Metastatic Breast Carcinoma in the Ovary (tissue), 3 donors: Measurements from ENCODE around the gene MILR1.

DNA sequence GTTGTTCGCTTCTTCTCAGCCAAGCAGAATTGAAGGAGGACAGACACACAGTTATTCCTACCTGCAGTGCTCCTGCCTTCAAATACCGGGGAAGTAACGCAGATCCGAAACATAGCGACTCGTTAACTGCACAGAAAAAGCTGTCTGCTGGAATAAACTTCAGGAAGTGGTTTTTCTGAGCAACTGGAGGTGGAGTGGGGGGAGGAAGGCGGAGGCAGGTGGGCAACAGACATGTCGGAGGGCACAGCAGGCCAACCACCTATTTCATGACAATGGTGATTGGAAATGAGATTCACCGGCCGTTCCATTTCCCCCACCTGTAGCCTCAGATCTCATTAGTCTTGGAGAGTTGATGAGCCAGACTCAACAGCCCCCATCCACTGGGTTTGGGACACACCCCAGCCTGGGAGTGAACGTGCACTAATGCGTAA lies 7.6 kb upstream of the PECAM1 start:
- PRO-cap, 3 experiments = no peak in any of the 3 experiments

DNA sequence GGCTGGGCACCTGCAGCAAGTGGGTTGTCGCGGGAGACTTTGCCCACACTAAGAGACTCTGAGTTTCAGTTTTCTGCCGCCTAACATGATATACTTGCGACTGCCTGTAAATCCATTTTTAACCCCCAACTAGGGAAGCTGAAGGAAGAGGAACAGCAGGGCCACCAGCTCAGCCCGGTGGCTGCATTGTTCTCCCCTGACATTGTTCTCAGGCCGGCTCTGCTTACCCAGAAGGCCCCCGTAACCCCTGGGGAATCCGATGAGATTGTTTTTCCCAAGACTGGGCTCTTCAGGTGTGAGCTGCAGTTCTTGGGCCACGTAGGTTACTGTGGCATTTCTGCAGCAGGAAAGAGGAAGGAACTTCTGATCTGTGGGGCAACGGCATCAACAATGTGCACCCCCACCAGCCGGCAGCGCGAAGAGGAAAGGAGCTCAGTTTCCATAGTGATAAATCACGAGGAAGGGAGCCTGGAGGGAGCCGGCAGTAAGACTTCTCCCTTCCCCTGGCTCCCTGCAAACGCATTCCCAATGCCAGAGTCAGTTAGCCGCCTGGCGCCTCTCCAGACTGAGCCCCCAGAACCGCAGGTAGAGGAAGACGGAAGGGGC lies 21.3 kb upstream of the PECAM1 start:
- PRO-cap, 3 experiments = no peak in any of the 3 experiments

- PRO-cap, 3 experiments = peak in 2 of 3 experiments; most common plus-strand start chr17:64449115 (in 1)
Observed at GRCh38 chr17:64448624-64449456, at the start of gene MILR1. MILR1 (plus strand) TSS chr17:64449115.

GRCh38 chr17:64497991-64498685 lies 1.3 kb upstream of the POLG2 start:
- PRO-cap, 3 experiments = no peak in any of the 3 experiments

GRCh38 chr17:64507118-64507257 lies 211 bp downstream of the CEP95 start:
- PRO-cap, 3 experiments = no peak in any of the 3 experiments

GRCh38 chr17:64534300-64535164 lies 27.8 kb downstream of the CEP95 start:
- PRO-cap, 3 experiments = no peak in any of the 3 experiments

GRCh38 chr17:64708884-64709475 lies 46.9 kb upstream of the SMURF2 start:
- PRO-cap, 3 experiments = no peak in any of the 3 experiments

GRCh38 chr17:64739356-64740194 lies 77.5 kb upstream of the SMURF2 start:
- PRO-cap, 3 experiments = no peak in any of the 3 experiments

DNA sequence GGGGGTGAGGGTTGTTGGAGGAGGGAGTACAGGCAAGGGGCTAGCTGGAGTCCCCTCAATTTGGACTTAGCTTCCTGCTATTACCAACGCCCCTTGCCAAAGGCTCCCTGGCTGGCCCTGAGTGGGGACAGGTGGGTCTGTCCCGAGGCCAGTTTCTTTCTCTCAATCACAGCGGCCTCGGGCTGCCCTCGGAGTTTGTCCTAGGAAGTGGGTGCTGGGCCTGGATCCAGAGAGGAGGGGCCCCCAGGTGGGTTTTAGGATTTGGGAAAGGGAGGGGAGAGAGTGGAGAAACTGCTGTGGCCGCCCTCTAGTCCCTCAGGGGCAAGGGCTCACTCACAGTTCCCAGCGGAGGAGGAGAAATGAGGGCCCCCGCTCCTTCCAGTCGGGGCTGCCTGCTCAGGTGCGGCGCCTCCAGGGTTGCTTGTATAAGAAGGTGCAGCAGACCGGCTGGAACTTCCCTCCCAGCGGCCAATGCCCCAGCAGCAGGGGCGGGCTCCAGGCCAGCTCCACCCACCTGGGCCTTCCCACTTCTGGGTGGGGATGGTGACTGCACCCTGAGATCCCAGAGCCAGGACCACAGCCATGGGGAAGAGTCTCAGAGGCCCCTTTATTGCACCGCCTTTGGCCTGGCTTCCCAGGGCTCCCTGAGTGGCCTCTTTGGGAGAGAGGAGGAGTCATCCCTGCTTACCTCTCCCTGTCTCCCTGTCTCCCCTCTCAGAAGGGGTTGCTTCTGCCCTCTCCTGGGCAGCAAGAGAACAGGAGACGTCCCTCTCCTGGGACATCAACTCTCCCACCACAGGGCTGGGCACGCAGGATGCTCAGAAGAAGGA lies 111.9 kb upstream of the SMURF2 start:
- PRO-cap, 3 experiments = peak in 3 of 3 experiments; most common plus-strand start position 557 of the sequence (in 1); most common minus-strand start position 427 of the sequence (in 2)

GRCh38 chr17:64897237-64897683 lies 22.0 kb downstream of the LRRC37A3 start:
- PRO-cap, 3 experiments = no peak in any of the 3 experiments

DNA sequence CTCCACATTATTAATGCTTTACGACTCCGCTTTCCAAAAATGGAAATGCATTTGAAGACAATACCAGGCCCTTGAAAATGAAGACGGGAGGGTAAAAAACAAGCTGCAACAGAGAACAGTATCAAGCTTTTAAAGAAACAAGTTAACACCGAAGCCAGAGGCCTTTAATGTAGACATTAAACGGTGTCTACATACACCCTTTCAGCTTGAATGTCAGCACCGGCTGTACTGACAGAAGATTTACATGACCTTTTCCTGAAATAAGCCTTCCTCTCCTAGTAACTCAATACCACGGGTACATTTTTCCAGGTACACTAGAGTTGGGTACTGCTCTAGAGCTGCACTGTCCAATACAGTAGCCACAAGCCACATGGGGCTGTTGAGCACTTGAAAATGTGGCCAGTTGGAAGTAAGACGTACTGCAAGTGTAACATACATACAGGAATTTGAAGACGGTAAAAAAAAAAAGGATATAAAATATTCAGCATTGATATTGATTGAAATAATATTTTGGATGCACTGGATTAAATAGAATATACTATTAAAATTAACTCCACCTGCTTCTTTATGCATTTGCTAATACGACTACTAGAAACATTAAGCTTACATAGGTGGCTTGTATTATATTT lies 45.9 kb upstream of the LRRC37A3 start:
- PRO-cap, 3 experiments = no peak in any of the 3 experiments

GRCh38 chr17:64965705-64966536 lies 46.6 kb upstream of the LRRC37A3 start:
- PRO-cap, 3 experiments = peak in 3 of 3 experiments; most common plus-strand start chr17:64966136 (in 1); most common minus-strand start chr17:64966035 (in 3)

GRCh38 chr17:64988397-64989112 lies 68.0 kb downstream of the GNA13 start:
- PRO-cap, 3 experiments = no peak in any of the 3 experiments

GRCh38 chr17:65010151-65010938 lies 46.2 kb downstream of the GNA13 start:
- PRO-cap, 3 experiments = no peak in any of the 3 experiments

- PRO-cap, 3 experiments = no peak in any of the 3 experiments
Observed at GRCh38 chr17:65018817-65019362, 37.6 kb downstream of the GNA13 start.

GRCh38 chr17:65072966-65073200 lies 16.3 kb upstream of the GNA13 start:
- PRO-cap, 3 experiments = no peak in any of the 3 experiments

GRCh38 chr17:65283495-65284122 lies 146.4 kb downstream of the RGS9 start:
- PRO-cap, 3 experiments = no peak in any of the 3 experiments

DNA sequence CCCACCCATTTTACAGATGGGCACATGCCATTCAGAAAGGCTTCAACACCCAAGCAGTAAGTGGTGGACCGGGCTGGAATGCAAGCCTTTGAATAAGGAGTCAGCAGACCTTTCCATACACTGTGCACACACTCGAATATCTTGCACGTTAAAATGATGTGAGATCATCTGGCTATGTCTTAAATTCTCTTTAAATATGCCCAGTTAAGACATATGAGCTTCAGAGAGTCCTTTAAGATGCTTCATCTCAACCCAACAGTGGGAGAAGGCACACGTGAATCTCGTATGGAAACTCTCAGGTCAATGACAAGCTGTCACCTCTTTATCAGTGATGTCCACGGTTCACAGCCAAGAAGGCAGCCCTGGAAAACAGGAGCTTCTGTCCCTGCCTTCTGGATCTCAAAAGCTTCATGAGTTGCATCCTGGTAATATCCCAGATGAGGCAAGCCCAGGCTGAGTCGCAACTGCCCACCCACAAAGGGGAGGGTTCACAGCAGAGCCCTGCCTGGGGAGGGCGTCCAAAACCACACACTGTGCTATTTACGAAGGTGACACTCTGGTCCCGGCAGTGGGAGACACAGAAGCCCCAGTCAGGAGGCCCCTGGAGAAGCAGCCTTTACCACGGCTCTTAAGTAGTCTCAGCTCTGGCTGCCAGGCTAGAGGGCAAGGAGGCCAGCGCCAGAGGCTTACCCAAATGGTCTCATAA lies 5.6 kb downstream of the AXIN2 start:
- PRO-cap, 3 experiments = no peak in any of the 3 experiments

GRCh38 chr17:65750588-65751135 lies 189.2 kb upstream of the AXIN2 start:
- PRO-cap, 3 experiments = no peak in any of the 3 experiments

DNA sequence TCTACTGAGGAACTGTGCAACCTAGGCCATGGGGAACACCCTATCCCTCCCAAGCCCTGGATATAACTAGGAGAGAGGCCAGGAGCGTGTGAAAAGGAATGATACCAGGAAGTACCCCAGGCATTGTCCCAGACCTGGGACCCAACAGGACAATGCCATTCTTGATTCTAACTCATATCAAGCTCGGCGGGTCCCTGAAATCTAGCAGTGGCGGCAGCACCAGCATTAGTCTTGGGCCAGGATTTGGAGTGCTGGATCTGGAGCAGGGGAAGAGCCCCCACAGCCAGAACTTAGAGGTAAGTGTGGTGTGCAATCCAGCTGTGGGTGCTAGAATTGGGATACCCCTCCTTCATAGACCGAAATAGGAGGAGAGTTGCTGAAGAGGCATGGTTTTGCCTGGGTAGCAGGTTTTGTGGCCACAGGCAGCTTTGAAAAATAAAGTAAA lies 170.9 kb downstream of the CEP112 start:
- PRO-cap, 3 experiments = no peak in any of the 3 experiments